Mesenchymal stem cell of adipose (primary cell): ENCODE data around the genes HNRNPUL1, DMRTC2 and ERFL.

GRCh38 chr19:40954837-40955094 is 36.3 kb upstream of the CYP2B6 start:
- CAGE, long polyA plus RNA = no peak

DNA sequence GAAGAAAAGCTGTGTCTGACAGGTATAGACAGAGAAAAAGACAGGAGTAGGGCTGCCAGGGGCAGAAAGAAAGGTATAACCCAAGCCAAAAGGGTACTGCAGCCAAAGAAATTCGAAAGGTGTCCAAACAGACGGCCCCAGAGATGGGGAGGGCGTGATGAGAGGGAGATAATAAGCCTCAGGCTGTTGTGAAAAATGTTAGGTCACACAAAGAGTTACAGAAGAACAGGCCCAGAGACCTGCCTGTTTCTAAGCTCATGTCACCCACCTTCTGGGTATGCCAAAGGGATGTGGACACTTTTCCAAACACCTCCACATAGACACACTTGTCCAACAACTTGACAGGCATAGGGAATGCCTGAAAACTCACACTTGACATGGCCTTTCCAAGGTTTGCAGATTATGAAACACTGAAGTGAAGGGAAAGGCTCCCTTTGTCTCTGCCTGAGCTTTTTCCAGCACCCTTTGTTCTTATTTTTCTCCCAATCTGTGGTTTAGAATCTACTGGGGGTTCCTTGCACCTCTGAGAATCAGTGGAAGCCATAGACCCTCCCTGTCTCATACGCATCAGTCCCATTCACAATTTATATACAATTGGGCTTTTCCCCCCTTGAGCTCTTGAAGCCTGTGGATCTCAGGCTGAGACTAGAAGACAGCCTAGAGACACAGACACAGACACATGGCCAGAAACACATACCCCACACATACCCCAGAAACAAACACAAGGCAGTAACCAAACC is 24.2 kb downstream of the CYP2B6 start:
- CAGE, long polyA plus RNA = no peak

DNA sequence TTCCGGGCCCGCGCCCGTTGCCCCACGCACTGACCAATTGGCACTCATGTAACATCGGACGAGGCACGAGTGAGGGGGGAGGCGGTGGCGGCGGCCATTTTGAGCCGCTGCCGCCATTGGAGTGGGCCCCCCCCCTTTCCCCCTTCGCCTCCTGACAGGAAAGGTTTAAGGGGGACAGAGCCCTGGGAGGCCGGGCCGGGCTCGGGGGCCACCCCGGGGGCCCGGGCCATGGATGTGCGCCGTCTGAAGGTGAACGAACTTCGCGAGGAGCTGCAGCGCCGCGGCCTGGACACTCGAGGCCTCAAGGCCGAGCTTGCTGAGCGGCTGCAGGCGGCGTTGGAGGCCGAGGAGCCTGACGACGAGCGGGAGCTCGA is at the start of gene HNRNPUL1:
Gene HNRNPUL1 (plus strand): TSS at position 97 of the 374 bp plus-strand sequence.
- CAGE, long polyA plus RNA = no peak

- CAGE, long polyA plus RNA = no peak
Observed at GRCh38 chr19:41312954-41313878, 3.2 kb downstream of the CCDC97 start.

GRCh38 chr19:41330658-41331475 is 20.9 kb downstream of the CCDC97 start:
- CAGE, long polyA plus RNA = no peak

- CAGE, long polyA plus RNA = no peak
Observed at GRCh38 chr19:41344403-41345224, 9.1 kb downstream of the TGFB1 start.

- CAGE, long polyA plus RNA = no peak
Observed at GRCh38 chr19:41480203-41480831, 37.4 kb downstream of the ERICH4 start.

GRCh38 chr19:41499611-41500349 is 56.8 kb downstream of the ERICH4 start:
- CAGE, long polyA plus RNA = no peak

GRCh38 chr19:41563819-41564230 is 12.1 kb upstream of the CEACAM21 start:
- CAGE, long polyA plus RNA = no peak

GRCh38 chr19:41623124-41623669 is 3.7 kb downstream of the CEACAM4 start:
- CAGE, long polyA plus RNA = no peak

- CAGE, long polyA plus RNA = no peak
Observed at GRCh38 chr19:41748405-41749062, 6.8 kb upstream of the CEACAM6 start.

- CAGE, long polyA plus RNA = no peak
Observed at GRCh38 chr19:41801745-41802504, 5.5 kb downstream of the CEACAM3 start.

- CAGE, long polyA plus RNA = no peak
Observed at GRCh38 chr19:41844493-41845559, at the start of gene DMRTC2. DMRTC2 (plus strand) TSS chr19:41845042.

DNA sequence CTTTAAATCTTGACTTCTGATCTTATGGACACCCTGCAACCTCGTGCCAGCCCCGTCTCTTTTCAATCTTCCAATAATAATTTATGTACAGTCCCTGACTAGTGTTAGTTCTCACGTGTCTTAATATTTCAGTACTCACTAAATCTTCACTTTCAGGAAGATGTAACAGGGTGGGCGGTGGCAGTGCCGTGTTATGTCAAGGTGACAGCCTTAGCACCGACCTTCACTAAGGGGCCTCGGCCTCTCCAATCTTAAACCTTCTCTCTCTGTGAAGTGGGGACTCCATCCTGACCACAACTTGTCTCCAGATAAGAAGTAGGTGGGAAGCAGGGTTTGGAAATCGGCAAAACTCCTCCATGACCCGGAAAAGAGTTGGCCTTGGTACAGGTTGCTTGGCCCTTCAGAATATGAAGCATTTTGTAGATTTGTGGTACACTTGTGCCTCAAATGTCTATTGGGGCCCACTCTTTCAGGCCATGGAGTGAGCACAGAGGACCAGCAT is 1.8 kb downstream of the RPS19 start:
- CAGE, long polyA plus RNA = no peak

DNA sequence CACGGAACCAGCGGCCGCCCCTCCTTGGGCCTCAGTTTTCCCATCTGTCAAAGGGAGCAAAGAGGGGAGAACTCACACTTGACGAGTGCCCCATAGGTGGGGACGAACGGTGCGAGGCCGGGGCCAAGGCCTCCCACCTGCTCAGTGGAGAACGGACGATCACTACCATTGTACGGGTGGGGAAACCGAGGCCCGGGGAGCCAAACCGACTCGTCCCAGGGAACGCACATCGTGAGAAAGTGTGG is 340 bp downstream of the ARHGEF1 start:
- CAGE, long polyA plus RNA = no peak

DNA sequence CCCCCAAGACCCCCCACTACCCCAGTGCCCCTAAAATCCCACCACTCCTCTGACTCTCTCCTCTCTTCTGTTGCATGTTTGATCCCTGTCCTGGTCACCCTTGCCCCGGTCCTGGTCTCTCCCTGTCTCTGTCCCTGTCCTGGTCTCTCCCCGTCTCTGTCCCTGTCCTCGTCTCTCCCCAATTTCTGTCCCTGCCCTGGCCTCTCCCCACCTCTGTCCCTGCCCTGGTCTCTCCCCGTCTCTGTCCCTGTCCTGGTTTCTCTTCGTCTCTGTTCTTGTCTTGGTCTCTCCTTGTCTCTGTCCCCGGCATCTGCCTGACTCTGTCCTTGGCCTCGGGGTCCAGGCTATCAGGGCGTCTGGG is 14.6 kb downstream of the ARHGEF1 start:
- CAGE, long polyA plus RNA = no peak

- CAGE, long polyA plus RNA = no peak
Observed at GRCh38 chr19:41907178-41907694, 21.0 kb downstream of the ERFL start.

- CAGE, long polyA plus RNA = no peak
Observed at GRCh38 chr19:41912657-41913088, 15.6 kb downstream of the ERFL start.

DNA sequence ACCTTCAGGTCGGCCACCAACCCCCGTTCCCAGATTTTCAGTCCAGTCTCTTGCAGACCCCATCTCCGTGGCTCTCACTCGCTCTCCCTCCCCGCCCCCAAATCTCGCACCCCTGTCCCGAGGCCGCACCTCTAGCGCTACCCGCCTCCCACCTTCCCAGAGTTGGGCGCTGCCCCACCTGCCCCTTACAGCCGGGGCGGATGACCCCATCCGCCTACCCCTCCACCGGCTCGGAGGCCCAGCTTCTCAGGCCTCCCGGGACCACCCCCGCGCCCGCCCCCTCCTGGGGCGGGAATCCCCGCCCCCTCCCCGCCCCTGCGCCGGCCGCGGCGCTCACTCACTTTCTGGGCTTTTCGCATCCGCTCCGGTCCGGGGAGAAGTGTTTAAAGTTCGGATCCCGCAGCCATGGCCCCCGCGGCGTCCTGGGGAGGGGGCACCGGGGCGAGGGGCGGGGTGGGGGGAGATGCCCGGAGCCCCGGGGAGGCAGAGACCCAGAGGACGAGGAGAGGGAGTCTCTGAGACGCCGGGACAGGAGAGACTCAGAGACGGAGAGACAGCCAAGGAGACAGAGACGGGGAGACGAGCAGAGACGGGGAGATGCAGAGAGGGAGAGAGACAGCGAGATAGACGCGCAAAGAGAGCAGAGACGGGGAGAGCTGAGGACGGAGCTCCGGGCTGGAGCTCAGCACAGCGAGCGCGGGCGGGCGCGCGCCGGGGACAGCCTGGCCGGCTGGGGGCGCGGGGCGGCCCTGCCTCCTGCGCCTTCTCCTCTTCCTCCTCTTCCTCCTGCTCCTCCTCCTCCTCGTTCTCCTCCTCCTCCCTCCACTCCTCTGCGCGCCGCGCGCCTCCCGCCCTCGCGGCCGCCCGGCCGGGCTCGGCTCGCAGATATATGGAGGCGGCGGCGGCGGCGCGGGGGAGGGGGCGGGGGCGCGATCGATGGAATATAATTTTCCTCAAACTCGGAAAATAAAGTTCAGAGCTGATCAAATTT is at the start of gene ERFL:
Gene ERFL (minus strand): TSS at position 751 of the 991 bp plus-strand sequence.
- CAGE, long polyA plus RNA = no peak

- CAGE, long polyA plus RNA = no peak
Observed at GRCh38 chr19:42092041-42092767, 16.2 kb downstream of the ZNF574 start.